AG09319 (cell line): Measurements from ENCODE around the gene OVOL2.

- RRBS = no CpG with 5 or more reads among the region's 3 CpGs
These were observed 255.4 kb upstream of the SPTLC3 start for GRCh38 chr20:12753328-12753715.

DNA sequence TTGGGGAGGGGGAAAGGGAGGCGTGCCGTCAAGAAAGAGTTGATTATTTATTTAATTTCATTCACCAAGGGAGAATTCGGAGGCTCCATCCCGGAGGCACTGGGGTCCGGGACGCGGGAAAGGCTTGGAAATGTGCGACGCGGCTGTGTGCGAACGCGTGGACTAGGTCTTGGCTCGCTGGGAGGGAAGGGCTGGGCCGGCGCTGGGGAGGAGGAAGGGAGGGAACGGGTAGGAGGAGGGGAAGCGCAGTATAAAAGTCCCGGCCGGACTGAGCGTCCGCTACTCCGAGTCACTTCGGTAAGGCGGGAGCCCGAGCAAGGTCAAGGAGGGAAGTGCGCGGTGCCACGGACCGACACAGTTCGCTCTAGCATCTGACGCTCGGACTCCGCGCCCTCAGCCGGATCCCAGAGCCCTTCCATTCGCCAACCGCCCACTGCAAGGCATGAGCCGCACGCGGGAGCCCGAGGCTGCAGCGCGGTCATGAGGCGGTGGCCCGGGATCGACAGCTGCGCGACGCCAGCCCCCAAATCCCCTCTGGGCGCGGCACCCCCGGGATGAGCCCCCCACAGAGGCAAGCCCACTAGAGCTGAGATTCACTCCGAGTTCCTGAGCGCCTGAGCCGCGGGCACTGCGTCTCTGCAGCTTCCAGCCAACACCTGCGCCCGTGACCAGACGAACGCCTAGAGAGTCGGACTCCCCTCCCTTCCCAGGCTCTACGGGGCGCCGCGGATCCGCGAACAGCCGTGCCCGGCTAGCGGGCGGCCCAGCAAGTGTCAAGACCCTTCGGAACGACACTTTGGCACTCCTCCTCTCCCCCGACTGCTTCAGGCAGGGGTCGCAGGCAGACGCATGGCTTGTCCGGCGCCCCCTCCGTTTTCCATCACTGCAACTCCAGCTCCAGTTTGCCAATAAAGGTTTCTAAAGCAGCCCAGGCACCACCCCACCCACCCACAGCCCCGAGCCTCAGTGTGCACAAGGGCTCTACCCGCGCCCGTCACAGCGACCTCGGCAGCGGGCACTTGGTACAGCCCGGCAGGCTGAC lies 806 bp upstream of the ISM1 start:
- RRBS = 3% methylated on average over 27 of the region's 89 CpGs

- RRBS = no CpG with 5 or more reads among the region's 11 CpGs
These were observed 1.5 kb downstream of the ISM1 start for GRCh38 chr20:13222581-13222980.

DNA sequence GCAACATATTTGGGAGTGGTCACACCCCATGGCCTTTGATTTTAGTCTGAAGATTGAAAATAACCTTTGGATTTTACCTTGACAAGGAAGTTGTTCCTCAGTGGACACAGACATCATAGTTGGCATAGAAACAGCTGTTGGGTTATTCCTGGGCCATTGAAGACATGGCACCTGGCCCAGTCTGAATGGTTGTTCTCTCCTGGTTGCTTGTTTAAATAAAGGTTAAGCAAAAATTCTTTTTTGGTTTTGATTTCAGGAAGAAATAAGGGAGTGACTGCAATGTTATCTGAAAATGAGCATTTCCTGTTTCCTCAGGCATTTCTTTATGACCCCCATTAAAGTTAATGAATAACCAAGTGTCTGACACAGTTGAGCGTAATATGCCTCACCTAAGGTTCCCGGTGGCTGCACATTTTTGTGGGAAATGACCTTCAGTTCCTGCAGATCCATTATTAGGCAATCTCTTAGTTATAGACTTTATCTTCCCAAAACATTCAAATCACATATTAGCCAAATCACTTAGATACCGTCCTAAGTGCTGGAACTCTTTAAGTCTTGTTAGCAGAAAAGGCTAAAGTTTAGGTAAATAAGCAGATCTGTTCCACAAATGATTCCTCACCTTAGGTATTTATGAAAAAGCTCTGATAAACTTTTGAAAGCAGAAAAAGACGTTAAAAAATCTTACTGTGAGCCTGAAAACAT lies 648.7 kb upstream of the FLRT3 start:
- RRBS = no CpG with 5 or more reads among the region's 4 CpGs

DNA sequence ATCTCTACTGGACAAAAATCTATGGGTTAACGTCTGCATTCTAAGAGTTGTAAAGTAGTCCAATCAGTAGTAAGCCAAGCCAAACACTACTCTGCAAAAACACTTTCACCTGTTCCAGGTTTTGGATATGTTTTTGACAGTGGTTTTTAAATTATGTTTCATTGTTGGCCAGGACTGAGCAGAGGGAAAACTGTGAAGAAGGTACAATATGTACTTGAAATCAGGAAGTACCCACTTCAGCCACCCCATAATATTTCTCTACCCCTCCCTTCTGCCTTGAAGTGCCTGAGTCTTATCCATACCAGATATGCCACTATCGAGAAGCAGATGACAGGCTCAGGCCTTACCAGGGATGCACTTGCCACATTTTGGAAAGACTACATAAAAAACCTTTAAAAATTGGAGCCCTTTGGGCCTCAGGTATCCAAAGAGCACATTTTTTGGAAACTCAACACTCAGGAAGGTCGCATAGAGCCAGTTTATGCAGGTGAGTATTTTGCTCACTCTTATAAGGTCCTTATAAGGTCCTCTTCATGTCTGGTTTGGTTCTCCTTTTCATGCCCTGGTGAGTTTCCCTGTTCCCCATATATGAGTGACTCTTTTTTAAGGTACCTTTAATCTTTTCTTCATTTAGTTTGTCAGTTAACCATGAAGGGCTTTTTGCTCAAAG lies 859.3 kb upstream of the FLRT3 start:
- RRBS = no CpG with 5 or more reads among the region's 3 CpGs

GRCh38 chr20:15937268-15937663 lies 636.0 kb downstream of the KIF16B start:
- RRBS = no CpG with 5 or more reads among the region's 3 CpGs

DNA sequence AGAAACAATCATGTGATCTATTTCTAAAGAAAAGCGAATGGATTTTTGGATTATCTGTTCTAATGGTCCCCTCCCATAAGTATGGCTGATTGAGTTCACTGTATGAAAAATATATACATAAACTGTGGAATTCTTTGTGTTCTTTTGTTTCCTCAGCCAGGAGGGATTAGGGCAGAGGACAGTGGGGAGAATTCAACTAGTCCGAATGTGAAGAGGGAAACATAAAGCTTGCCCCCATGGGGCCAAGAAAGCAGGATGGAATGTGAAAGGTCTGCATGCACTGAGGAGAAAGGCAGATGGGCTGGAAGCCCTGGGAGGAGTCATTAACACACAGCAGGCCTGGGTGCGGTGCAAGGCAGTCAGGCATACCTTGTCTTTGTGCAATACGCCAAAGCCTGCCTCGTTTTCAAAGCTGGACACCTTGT lies 597.0 kb downstream of the KIF16B start:
- RRBS = no CpG with 5 or more reads among the region's 5 CpGs

- RRBS = no CpG with 5 or more reads among the region's 4 CpGs
These were observed 532.4 kb downstream of the KIF16B start for GRCh38 chr20:16040591-16041467.

DNA sequence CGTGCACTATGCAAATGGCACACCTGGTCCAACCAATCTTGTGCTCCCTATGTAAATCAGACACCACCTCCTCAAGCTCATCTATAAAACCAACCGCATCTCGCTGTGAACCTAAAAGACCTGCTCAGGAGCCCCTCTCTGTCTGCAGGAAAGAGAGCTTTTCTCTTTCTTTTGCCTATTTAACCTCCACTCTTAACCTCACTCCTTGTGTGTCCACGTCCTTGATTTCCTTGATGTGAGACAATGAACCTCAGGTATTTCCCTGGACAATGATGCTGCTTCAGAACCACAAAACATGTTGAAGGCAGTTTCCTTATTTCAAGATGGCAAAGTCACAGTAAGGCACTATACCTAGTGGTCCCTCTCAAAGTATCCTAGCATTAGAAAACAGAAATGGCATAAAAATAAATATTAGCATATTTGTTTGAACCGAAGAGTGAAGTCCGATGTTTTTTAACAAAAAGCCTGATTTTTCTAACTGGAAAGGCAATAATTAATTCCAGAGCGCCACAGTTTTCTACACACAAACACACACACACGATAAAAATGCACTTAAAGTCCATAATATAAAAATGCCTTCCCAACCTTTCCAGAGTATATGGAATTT lies 110.1 kb downstream of the KIF16B start:
- RRBS = no CpG with 5 or more reads among the region's 8 CpGs

DNA sequence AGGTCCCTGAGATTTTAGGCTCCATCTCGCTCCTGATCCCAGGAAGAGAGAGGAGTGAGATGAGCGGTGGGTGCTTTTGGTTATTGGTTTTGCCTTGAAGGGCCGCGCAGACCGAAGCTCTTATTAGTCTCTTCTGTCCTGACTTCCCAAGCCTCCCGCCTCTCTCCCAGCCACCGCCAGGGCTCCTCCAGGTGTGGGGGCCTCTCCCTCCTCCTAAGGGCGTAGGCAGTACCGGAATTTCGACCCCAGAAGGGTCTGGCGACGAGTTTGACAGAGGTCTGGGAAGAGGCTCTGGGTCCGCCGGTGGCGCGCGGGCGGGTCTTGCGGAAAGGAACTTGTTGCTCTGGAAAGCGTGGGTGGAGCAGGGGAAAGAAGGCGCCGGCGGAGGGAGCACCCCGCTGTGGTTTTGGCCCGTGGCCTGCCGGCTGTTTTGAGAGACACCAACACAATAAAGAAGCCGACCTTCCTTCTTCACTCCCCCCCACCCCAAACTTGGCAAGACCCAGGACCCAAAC lies 1.8 kb downstream of the PCSK2 start:
- RRBS = 4% methylated on average over 18 of the region's 27 CpGs

DNA sequence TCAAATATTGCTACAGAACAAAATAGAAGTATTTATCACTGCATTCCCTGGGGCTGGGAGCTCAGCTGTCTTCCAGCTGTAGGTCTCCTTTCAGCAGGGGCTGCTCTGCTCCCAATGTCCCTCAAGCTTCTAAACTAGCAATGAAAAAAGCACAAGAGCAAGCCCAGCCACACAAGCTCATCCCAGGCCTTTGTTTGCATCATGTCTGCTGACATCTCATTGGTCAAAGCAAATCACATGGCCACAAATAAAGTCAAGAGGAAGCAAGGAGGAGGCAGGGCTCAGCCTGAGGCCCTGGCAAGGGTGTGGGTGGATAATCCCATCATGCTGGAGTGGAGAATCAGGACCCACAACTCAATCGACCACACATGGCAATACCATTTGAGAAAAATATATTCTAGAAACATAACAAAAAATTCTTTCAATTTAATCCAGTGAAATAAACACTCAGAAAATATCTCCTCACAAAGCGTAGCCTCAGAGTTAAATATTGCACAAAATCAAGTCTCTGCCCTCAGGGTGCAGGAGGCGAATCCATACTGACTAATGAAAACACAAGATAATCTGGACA lies 2.3 kb upstream of the BFSP1 start:
- RRBS = no CpG with 5 or more reads among the region's 3 CpGs

- RRBS = 1% methylated on average over 18 of the region's 45 CpGs
These were observed 622 bp downstream of the DSTN start for GRCh38 chr20:17570326-17571068.

DNA sequence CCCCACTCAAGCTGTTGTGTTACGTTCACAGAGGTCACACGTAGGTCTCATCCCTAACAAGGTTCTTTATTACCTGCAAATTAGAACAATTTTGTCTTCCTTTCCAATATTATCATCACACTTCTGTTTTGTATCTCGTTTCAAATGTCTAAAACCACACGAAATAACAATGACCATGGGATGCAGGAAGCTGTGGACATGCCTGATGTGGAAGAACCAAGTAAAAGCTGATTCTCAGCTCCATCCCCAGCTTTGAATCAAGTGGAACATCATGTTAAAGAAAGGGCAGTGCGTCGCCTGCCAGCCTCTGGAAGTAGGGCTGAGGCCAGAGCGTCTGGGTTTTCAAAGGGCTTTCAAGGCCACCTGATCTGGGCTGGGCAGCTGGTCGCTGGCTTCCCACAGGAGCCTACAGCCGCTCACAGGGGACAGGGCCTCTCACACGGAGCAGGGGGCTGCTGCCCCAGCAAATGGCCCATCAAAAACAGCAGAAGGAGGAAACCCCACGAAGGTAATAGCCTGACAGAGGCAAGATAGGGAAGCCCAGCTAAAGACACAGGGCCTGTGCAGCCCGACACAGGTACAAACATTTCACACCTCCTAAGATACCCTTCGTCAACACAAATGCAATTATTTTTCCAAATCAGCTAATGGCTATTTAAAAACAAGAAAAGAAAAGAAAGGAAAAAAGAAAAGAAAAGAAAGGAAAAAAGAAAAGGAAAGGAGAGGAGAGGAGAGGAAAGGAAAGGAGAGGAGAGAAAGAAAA lies 25.0 kb downstream of the RRBP1 start:
- RRBS = no CpG with 5 or more reads among the region's 13 CpGs

DNA sequence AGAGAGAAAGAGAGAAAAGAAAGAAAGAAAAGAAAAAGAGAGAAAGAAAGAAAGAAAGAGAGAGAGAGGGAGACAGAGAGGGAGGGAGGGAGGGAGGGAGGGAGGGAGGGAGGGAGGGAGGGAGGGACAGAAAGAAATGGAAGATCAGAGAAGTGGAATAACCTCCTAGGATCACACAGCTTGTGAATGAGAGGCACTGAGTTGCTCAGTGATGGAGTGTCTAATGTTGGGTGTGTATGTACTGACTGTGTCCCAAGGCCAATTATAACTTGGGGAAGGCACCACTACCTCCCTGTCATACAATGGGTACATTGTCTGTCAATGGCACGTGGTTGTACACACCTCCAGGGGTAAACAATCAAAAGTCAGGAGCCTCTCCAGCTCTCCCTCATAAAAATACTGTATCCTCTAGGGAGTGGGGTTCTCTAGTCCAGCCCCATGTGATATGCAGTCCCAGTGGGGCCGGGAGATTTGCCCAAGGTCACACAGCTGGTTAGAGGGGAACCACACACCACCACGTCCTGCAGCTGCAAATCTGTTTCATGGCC lies 112.6 kb downstream of the SNX5 start:
- RRBS = no CpG with 5 or more reads among the region's 3 CpGs

DNA sequence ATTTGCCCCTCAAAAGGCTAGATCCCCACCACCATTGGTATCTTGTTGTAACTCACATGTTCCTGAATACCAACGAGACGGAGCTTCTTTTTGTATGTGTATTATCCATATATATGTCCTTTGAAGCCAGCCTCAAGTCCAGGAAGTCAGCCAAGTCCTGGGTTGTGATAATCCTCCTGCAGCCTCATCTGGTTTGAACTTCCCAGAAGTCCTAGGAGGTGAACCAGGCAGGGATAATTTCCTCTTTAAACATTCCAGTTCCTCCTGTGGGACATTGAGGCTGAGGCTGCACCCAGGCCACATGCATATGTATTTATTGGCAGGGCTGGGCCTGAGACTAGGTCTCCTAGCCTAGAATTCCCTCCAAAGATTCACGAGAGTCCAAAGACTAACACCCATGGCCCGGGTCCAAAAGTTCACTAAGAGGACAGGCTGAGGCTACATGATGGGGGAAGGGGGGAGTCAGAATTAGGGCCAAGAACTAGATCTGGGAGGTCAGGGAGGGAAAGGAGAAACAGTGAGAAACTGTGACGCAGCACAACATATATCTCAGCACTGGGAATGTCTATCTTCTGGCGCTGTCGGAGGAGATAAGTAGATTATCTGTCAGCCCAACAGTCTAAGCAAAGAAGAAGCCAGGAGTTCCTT lies 43.4 kb downstream of the SNX5 start:
- RRBS = no CpG with 5 or more reads among the region's 7 CpGs

DNA sequence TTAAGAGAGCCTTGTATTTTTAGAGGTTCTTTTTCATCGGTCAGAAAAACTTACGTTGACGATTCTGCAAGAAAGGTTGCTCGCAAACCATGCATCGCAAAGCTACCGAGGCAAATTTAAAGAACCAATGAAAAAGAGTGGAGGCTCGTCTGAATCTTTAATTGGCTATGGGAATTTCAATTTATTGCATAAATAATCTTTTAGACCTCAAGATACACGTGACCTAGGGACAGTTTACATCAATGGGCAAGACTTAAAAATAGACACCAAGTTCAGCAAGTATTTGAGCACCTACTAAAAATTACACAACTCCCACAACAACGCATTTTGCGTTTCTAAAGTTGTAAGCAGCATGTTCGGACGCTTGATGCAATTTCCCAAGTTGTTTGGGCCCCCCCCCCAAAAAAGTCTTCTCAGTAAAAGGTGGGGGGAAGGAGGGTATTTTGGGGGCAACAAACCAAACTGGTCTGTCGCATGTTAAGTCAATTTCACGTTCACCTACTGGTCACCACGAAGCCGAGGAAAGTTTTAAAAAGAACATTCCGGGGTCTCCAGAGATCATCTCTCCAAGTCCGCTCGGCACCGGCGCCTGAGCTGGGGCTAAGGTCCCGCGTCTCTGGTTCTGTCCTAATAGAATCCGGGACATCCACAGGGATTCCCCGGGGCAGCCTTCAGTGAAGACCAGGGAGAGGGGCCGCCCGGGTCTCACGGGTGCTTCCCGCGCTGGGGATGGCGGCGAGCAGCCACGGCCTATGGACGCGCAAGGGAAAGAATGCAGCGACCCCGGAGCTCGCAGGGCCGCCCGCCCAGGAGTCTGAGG lies 844 bp downstream of the SNX5 start:
- RRBS = 2% methylated on average over 14 of the region's 40 CpGs

GRCh38 chr20:18011438-18012105 lies 42.8 kb downstream of the MGME1 start:
- RRBS = 96% methylated on average over 10 of the region's 22 CpGs

- RRBS = 3% methylated on average over 25 of the region's 64 CpGs
These were observed at the start of gene OVOL2 for GRCh38 chr20:18057403-18058321. OVOL2 (minus strand) TSS chr20:18057916.

DNA sequence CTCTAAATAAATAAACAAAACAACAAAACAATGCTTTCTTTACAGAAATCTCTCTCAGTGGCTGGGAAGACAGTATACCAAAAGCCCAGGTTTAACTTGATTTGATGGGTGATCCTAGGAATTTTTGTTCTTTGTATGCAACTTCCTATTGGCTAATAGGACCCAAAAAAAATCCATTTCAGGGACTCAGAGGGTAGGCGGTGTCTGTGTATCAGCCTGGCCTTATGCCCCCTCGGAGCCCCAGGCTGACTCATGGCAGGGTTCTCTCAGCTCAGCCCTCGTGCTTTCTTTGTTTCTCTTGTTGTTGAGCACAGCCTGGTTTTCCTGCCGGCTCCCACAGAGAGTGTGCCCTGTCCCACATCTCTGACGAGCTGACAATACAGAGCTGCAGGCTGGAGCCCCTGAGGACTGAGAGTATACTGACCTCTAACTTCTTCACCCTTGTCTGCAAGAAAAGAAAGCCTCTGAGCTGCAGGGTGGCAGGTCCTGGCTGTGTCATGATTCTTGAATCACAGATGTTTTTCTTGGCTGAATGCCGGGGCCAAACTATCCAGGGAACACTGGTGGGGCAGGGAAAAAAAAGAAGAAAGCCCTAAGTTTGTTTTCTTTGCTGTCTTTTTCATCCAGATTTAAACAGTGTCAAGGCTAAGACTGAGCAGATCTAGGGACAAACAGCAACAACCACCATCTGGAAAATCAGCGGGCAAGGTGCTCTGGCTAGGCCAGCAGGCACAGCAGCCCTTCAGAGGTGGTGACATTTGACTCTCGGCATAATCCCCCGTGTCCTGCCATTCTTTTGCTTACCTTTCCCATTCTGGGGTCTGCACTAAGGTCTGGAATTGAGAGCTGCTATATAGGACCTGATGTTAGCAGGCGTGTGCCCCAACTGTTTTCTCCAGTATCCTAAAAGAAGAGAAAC lies 63.3 kb upstream of the ZNF133 start:
- RRBS = no CpG with 5 or more reads among the region's 10 CpGs

- RRBS = no CpG with 5 or more reads among the region's 8 CpGs
These were observed 20.6 kb upstream of the ZNF133 start for GRCh38 chr20:18267626-18268203.